Metanephros (tissue), 2 donors: ENCODE measurements around a stretch of chr11.

DNA sequence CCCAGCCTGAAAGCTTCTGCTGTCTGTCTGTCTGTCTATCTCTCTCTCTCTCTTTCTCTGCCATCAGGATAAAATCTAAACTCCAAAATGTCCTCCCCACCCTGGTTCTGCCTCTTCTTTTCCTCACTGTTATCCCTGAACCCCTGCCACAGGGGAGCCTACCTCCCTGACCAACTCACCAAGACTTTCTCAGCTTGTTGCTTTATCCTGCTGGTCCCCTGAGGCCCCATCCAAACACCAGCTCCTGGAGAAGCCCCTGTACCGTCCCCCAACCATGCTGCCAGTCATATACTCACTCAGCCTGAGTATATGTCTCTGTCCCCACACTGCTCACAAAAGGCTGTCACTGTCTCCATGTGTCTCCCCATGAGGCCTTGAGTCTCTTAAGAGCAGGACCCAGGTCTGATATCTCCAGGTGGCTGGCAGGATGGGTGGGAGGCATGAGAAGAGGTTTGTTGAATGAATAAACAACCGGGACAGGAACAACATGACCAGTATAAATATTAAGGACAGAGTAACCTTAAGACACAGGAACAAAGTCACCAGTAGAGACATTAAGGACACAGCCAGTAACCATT lies 20.5 kb upstream of the ARAP1 start:
- RAMPAGE, long total RNA: no peak

DNA sequence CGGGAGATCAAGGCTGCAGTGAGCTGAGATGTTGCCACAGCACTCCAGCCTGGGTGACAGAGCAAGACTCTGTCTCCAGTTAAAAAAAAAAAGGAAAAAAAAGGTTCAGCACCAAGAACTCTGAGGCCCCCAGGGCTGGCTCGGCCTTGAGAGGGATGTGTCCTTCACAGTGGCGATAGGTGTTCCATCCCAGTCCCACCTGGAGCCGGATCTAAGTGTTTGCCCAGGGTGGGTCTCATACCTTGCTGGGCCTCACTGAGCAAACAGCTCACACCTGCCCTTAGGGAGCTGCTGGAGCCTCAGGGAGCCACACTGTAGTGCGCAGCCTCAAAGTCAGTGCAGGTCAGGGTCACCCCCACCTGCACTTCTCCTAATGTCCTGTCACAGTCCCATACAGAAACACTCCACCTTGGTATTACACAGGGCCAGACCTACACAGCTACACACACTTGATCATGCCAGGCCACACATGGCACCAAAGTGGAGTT lies 7.5 kb downstream of the STARD10 start:
- RAMPAGE, long total RNA: no peak

DNA sequence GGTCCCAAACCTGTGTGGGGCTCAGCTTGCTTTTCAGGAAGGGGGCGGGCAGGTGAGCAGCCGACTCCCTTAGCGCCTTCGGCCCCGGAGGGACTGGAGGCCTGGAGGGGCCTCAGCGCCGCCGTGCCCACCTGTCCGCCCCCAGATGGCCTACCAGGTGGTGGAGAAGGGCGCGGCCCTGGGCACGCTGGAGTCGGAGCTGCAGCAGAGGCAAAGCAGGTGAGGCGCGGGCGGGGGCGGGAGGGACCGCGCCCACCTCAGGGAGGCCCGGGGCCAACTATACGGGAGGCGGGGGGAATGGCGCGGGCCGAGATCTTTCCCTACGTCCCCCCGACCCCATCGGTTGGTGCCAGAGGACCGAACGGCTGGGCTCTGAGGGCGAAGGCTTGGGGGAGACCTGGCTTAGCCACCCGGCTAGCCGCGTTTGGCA lies 7.3 kb downstream of the ATG16L2 start:
- RAMPAGE, long total RNA: no peak

- RAMPAGE, long total RNA: no peak
These were observed 8.1 kb downstream of the ATG16L2 start for GRCh38 chr11:72821953-72823045.

- RAMPAGE, long total RNA: no peak
These were observed 14.1 kb downstream of the ATG16L2 start for GRCh38 chr11:72827965-72829141.

DNA sequence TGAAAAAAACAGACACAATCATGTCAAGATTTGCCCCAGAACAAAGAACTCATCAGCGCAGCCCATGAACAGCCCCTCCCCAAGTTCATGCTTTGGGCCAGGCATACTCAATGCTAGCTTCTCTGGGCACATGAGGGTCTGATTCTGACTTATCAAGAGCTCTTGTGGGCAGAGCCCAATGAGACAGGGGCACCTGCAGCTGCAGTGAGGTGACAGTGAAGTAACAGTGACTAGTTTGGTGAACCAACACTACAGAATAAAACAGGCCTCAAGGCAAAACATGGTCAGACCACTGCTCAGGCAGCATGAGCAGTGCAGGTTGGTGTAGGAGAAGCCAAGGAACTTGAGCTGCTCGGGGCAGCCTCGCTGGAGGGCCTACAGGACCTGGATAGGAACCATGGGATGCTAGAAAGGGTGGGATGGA lies 10.3 kb upstream of the FCHSD2 start:
- RAMPAGE, long total RNA: no peak

- RAMPAGE, long total RNA: no peak
These were observed 22.7 kb upstream of the P2RY2 start for GRCh38 chr11:73195218-73195855.

- RAMPAGE, long total RNA: no peak
These were observed 9.1 kb downstream of the ARHGEF17 start for GRCh38 chr11:73317242-73317579.

DNA sequence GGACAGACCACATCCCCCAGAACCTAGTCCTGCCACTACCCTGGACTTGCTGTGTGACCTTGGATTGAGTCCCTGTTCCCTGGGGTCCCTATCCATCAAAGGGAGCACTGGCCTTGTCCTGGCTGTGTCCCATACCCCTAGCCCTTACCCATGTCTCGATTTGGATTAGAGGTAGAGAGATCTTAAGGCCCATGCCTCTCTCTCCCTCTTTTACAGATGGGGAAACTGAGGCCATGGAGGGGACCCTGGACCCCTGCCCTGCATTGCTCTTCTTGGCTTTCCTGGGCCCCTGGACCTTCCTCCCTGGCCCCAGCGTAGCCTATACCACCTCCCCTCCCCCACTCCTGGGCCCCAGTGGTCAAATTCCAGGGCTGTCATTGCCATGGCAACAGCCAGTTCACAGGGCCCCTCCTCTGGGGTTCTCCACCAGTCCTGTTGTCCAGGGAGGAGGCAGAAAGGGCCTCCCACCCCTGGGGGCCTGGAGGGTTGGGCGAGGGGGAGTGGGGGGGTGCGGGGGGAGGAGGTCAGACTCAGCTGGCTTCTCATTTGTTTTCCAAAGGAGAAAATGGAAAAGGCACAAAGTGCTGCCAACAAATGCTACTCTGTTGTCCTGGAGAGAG lies 23.2 kb downstream of the ARHGEF17 start:
- RAMPAGE, long total RNA: no peak

DNA sequence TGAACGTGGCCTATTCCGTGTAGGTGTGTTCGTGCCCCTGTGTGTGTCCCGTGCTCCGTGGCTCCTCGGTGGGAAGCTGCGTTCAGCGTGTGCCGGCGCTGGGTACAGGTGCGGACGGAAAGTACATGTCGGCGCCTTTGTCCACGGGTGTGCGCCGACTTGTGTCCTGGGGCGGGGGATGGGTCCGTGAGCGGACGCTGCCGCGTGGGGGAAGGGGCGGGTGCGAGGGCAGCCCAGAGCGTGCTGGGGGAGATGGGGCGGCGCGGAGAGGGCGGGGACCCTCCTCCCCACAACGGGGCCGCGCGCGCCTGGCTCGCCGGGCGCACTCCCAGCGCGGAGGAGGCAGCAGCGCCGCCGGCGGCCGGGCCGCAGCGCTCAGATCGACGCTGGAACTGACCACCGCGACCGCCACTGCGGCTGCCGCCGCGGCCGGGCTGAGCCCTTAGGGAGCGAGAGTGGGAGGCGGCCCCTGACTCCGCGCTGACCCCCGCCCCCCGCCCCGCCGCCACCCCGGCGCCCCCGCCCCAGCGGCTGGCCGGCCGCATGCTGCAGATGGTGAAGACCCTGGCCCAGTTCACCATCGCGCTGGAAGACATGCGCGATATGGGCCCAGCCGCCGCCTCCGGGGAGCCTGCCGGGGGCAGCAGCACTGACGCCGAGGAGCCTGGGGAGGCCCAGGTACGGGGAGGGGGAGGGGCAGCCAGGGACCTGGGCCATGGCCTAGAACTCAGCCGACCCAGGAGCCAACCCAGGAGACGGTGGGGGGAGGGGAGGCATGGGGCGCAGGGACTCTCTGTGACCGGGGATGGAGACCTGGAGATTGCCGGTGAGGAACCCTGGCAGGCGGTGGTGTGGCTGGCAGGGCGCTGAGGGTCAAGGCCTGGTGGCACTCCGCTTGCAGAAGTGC lies 33.3 kb upstream of the RELT start:
- RAMPAGE, long total RNA: no peak

DNA sequence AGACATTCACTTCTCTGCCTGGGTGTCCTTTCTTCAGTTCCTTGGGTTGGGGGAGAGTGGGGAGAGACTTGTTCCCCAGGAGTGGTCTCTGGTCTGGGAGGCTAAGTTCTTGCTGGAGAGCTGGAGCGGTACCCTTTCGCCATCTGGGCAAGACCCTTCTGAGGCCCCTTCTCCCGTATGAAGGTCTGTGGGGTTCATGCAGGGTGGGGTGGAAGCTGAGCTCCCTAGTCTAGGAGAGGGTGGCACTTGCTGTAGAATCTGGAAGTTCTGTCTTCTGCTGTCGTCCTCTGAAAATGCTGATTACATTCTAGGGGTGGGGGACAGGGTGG lies 1.8 kb downstream of the RELT start:
- RAMPAGE, long total RNA: no peak

GRCh38 chr11:73381042-73381464 lies 4.9 kb downstream of the RELT start:
- RAMPAGE, long total RNA: no peak

GRCh38 chr11:73415101-73415472 lies 38.9 kb downstream of the RELT start:
- RAMPAGE, long total RNA: no peak

DNA sequence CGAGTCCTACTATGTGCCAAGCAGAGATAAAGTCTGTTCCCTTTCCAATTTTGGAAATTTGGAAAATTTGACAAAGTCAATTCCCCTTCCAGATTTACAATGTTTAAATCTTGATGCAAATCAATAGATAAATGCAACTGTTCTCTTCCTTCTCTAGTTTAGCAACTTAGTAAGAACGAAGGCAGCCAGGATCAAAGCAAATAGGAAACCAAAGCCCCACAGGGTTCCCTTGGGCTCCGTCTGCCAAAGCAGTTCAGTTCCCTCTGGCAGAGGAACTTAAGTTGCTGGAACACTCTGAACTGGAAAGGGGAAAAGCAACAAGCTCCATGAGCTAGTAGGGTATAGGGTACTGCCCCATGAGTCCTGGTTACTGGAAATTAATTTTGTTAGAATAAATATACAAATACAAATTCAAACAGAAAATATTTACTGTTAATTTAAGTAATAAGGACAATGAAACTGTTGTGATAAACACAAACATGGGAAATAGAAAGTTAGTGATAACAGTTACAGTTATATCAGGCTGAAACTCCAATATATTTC lies 91.3 kb downstream of the RELT start:
- RAMPAGE, long total RNA: no peak

GRCh38 chr11:73542331-73543055 lies 55.4 kb downstream of the FAM168A start:
- RAMPAGE, long total RNA: no peak

GRCh38 chr11:73598428-73598933 lies 569 bp upstream of the FAM168A start:
- RAMPAGE, long total RNA: no peak

- RAMPAGE, long total RNA: no peak
These were observed 30.5 kb downstream of the PLEKHB1 start for GRCh38 chr11:73676397-73677675.

DNA sequence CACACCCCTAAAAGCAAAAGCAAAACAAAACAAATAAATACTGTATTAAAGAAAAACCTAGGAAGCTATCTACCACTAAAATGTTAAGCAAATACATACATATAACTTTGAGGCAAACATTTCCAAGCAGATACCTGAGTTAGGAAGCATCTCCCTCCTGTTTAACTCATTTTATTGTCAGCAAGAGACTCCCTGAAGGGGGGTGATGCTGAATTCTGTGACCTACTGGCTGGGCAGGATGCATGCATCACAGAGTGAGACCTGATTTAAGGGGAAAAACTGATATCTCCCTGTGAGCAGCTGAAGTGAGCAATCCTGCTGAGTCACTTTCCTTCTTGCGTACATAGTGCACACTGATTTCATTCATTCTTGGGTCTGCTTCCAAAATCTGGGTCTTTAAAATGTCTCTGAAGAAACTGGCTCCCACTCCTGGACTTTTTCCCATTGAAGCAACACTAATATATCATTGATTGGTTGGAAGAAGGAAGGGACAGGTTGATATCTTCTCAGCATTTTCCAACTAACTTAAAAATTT lies 23.3 kb downstream of the P4HA3 start:
- RAMPAGE, long total RNA: no peak

- RAMPAGE, long total RNA: no peak
These were observed 22.4 kb upstream of the P4HA3 start for GRCh38 chr11:74333646-74334425.

- RAMPAGE, long total RNA: no peak
These were observed 24.0 kb downstream of the KCNE3 start for GRCh38 chr11:74442830-74444178.